Left common carotid artery plus branches (tissue), 1 donor: ENCODE results near the genes ANKRD65, ATAD3A, SLC35E2B and GNB1.

DNA sequence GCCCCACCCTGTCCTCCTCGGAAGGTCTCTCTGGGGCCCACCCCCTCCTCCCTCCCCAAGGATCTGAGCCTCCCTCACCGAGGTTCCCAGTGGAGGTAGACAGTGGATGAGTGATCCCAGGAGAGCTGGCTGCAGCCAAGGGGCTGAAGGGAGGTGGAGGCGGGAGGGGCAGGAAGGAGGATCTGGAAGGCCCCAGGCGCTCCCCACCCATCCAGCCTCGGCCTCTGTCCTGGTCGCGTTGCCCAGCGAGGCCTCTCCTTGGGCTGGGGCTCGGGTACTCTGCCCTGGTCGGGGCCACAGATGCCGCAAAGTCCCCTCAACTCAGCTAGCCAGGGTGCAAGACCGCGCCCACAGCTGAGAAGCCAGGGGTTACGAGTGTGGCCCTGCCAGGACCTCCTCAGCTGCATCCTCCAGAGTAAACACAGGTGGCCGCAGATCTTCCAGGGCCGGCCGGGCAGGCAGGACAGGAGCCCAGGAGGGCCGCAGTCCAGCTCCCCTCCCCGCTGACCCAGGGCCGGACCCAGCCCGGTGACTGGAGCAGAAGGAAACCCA, 5.2 kb downstream of the B3GALT6 start:
- PRO-cap, result no peak

DNA sequence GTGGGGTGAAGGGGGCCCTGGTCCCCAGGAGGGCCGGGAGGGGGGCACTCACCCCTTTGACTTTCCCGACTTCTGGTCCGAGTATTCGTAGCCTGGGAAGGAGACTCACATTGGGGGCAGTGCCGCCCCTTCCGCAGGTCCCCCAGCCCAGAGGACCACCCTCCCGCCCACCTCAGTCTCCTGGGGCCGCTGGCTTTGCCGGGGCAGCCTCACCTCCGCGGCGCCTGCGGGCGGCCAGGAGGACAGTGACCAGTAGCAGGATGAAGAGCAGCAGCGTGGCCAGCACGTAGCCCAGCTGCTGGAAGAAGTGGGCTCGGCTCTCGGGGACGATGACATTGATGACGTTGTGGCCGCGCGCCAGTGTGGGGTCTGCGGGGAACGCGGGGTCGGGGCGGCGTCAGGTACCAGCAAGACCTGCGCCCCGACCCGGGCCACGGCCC, 4.2 kb downstream of the MXRA8 start:
- PRO-cap, result no peak

GRCh38 chr1:1354581-1355382, 3.6 kb downstream of the MXRA8 start:
- PRO-cap, result no peak

DNA sequence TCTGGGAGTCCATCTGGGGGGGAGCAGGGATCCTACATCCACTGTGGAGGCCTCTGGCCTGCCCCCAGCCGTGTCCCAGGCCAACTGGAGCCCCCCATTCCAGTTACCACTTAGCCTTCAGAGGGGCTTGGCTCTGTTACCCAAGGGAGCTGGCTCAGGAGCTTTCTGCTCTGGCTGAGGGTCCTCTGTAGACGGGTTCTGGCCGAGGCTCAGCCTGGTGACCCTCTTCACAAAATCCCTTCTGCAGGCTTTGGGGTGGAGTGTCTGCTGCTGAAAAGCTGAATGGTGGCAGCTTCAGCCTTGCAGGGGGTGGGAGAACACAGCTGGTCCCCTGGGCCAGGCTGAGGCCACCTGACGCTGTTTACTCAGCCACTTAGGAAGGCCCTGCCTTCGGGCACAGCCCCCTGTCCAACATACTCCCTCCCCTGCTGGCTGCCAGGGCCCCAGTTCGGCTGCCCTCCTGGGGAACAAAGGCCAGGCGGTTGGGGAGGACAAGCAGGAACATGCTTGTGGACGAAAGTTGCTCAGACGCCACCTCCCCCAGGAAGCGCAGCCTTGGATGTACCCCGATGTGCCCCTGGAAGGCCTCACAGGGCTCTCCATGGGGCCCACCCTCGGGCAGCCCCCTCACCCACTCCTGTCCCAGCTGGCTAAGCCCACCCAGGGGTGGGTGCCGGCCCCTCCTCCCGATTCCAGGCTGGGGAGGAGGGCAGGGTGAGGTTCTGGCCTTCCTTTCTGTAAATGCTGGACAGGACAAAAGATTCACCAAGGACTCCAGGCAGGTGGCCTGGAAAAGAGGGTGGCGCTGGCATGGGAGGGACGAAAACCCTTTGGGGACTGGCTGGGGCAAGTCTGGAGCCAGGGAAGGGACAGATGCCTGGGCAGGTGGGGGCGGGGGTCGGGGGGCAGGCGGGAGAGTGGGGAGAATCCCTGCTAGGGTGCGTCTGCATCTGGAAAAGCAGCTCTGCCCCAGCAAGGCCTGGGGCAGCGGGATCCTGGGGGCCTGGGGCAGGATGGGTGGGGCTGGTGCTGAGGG, at the start of gene ANKRD65:
Gene ANKRD65, minus strand, starts transcription at position 284 of the 1,036 bp plus-strand sequence.
- PRO-cap, result no peak

- PRO-cap, result no peak
Measured at GRCh38 chr1:1438015-1438624, 2.6 kb downstream of the VWA1 start.

DNA sequence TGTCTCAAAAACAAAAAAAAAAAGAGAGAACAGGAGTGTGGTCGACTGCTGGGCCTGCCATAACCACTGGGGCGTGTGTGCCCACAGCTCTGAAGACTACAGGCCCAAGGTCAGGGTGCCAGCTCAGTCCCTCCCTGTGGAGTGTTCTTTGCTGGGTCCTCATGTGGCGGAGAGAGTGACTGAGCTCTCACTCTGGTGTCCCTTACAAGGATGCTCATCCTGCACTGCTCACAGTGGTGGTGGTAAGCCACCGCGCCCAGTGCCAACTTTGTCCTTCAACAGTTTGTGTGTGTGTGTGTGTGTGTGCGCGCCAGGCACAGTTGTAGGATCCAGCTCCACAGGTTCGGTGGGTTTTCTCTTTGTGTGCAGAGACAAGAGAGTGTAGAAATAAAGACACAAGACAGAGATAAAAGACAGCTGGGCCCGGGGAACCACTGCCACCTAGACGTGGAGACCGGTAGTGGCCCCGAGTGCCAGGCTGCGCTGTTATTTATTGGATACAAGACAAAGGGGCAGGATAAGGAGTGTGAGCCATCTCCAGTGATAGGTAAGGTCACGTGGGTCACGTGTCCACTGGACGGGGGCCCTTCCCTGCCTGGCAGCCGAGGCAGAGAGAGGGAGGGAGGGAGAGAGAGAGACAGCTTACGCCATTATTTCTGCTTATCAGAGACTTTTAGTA, 7.2 kb upstream of the ATAD3A start:
- PRO-cap, result unidirectional peak, plus-strand start at position 615 of the sequence

DNA sequence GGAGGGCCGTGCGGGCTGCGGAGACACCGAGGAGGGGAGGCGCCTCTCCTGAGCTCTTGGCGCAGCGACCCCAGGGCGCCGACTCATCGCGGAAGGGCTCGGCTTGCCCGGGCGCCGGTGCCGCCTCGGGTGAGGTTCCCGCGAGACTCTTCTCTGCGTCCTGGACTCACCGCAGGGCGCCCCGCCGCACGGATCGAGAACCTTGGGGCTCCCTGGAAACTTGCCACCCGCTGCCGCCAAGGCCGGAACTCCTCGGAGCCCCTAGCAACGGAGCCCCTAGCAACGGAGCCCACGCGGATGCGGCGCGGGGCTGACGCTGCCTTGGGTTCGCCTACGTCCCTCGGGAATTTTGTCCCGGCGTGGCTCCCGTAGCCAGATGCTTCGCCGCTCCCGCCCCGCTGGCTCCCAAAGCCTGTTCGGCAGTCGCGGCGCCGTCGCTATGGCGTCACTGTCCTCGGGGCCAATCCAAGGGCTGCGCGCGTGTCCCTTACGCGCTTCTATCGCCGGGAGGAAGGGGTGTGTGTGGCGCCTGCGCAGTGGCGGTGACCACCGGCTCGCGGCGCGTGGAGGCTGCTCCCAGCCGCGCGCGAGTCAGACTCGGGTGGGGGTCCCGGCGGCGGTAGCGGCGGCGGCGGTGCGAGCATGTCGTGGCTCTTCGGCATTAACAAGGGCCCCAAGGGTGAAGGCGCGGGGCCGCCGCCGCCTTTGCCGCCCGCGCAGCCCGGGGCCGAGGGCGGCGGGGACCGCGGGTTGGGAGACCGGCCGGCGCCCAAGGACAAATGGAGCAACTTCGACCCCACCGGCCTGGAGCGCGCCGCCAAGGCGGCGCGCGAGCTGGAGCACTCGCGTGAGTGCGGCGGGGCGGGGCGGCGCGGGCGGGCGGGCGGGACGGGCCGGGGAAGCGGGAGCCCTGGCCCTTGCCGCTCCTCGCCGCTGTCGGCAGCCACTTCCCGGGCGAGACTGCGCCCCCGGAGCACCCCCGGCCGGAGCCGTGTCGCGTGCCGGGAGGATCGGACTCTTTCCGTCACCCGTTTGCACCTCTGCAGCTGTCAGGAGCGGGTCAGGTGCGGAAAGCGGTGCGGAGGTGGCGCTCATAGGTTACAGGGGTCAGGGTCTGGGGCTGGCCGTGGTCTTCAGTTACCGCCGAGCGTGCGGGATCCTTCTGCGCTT, at the start of gene ATAD3A:
Gene ATAD3A, plus strand, starts transcription at position 536 of the 1,170 bp plus-strand sequence.
- PRO-cap, result unidirectional peak, minus-strand start at position 85 of the sequence

- PRO-cap, result no peak
Measured at GRCh38 chr1:1522487-1523235, 10.7 kb downstream of the ATAD3A start.

DNA sequence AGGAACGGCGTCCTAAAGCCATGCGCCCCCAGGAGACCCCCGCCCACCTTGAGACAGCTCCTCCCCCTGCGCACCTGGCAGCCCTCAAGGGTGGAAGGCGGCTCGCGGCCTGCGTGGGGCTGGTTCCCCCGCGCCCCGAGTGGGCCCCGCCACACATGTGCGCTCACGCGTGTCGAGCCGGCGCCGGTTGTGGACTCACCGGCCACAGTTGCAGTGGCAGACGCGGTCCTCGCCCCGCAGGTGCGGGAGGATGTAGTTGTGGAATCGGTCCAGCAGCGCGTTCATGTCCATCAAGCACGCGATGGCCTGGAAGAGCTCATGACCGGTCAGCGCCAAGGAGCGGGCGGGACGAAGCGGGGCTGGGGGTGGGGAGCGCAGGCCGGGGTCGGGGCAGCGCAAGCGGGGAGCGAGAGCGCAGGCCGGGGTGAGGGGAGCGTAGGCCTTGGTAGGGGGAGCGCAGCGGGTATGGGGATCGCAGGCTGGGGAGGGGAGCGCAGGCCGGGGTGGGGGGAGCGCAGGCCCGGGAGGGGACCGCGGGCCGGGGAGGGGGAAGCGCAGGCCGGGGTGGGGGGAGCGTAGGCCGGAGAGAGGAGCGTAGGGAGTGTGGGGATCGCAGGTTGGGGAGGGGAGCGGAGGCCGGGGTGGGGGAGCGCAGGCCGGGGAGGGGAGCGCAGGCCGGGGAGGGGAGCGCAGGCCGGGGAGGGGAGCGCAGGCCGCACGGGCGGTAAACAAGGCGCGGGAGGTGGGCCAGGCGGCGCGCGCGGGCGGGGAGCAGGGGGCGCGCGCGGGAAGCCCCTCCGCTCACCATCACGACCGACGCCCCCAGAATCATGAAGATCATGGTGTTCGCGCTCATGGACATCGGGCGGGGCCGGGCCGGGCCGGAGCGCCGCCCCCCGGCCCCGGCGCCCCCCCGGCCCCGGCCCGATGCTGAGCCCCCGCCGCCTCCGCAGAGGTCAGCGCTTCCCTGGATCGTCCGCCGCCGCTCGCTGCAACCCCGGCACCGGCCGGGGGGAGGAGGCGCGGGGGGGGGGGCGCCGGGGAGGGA, 615 bp downstream of the TMEM240 start:
- PRO-cap, result no peak

DNA sequence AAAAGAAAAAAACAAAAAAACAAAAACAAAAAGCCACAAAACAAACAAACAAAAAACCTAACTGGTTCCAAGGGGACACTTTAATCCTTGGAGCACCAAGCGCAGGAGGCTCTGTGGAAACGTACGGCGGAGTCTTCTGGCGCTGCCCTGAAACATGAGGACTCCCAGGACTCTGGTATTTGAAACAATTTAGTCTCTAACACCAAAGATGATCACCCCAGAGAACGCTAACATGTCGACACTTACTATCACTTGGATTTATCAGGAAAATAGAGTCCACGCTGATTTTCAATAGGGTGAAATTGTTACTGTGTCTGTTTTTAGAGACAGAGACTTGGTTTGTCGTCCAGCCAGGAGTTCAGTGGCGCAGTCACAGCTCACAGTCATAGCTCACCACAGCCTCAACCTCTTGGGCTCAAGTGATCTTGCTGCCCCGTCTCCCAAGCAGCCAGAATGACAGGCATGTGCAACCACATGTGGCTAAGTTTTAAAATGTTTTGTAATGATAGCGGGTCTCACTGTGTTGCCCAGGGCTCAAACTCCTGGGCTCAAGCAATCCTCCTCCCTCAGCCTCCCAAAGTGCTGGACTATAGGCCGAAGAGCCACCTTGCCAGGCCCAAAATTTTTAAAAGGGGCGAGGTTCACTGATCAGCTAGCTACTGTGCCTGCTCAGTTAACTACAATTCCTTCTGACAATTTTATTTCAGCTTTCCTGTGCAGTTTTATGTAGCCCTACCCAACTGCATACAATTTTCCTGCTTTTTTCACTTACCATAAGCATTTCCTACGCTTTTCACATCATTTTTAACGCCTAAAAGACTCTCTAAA, 5.3 kb downstream of the SSU72 start:
- PRO-cap, result no peak

DNA sequence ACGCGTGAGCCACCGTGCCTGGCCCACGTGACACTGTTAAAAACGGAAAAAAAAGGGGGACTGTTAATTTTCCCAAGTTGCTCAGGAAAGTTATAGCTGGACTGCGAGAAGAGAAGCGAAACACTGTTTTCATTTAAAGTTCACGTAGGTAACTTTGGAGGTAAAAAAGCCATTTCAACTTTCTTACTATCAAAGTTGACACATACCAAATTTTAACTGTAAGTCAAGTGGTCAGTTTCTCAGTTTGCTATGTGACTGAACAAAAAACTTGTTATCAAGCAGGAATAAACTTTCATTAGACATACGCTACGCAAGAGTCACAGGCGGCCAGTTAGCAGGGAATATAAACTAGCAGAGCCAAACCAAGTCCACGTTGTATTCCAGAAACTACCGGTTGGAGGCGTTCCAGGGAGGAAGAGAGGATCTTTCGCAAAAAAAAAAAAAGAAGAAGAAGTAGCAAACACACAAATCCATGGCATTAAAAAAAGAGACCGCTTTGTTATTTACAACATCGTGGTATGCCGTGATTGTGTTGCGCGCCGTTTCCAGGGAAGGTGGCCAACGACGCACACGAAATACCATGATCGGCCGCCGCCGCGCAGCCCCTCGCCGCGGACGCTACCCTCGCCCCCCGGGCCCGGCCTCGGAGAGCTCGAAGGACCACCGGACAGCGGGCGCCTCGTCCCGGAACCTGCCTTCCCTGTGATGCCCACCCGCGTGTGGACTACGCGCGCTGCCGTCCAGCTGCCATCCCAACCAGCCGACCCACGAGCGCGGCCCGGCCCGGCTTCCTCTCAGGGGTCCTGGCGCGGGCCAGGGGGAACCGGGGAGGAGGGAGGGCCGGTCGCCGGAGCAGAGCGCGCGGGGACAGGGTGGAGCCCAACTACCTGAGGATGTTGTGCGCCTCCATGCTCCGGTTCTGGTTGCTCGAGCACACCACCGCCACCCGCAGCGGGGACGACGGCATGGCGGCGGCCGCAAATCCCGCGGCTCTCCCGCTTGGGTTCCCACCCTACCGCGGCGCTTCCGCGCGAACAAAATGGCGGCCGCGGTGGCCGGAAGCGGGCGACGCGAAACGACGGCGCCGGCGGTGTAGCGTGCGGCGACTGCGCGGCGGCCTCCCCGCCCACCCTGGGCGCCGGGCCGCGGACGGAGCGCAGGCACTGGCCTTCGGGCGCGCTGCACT, 679 bp downstream of the SSU72 start:
- PRO-cap, result bidirectional peak, plus-strand start at position 1,042 of the sequence, minus-strand start at position 1,014 of the sequence

DNA sequence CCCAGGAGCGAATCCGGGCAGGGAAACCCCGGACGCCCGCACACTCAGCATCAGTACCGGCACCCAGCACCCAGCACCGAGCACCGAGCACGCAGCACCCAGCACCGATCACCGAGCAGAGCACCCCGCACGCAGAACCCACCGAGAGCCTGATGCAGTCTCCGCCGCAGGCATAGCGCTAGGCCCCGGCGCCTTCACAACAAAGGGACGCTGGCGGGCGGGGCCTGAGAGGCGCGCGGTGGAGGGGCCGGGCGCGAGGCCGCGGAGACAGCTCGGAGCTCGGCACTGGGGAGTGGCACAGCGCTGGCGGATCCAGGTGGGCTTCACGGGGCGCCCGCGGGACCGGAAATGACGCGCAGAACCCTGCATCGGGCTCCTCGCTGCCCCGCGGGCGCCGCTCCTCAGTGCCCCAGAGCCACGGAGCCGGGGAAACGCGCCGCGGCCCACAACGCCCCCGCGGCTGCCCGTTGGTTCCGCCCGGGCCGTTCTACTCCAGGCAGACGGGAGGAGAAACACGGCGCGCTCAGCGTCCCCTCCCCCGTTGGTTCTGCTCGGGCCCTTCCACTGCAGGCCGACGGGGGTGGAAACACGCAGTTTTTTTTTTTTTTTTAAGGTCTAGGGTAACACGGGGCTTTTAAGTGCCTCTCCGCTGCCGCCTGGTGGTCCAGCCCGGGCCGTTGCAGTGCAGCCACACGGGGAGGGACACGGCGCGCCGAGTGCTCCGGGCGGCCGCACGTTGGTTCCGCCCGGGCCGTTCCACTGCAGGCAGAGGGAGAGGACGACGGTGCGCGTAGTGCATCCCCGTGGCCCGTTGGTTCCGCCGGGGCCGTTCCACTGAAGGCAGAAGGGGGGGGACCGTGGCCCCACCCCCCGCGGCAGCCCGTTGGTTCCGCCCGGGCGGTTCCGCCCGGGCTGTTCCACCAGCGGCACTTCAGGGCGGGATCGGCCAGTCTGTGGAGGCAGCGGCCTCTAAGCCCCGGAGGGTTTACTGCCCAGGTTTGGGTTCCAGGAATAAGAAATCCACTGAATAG, at the start of gene SLC35E2B:
Gene SLC35E2B, minus strand, starts transcription at position 489 of the 1,031 bp plus-strand sequence.
- PRO-cap, result unidirectional peak, plus-strand start at position 229 of the sequence

GRCh38 chr1:1813177-1813675, 35.0 kb upstream of the NADK start:
- PRO-cap, result no peak

GRCh38 chr1:1878140-1879346, 12.3 kb downstream of the GNB1 start:
- PRO-cap, result no peak

GRCh38 chr1:1889671-1890677, 913 bp downstream of the GNB1 start:
- PRO-cap, result no peak

GRCh38 chr1:1890678-1891148, at the start of gene GNB1:
GNB1 (minus strand) TSS chr1:1891087.
- PRO-cap, result bidirectional peak, plus-strand start at chr1:1891190, minus-strand start at chr1:1891070

GRCh38 chr1:1906192-1906558, 8.9 kb upstream of the CALML6 start:
- PRO-cap, result no peak

- PRO-cap, result no peak
Measured at GRCh38 chr1:1990173-1990956, 13.2 kb downstream of the CFAP74 start.

GRCh38 chr1:2088179-2088839, 38.1 kb downstream of the PRKCZ start:
- PRO-cap, result no peak

- PRO-cap, result no peak
Measured at GRCh38 chr1:2134623-2134993, 60.0 kb downstream of the FAAP20 start.